ENCODE measurements around a stretch of chr20.

DNA sequence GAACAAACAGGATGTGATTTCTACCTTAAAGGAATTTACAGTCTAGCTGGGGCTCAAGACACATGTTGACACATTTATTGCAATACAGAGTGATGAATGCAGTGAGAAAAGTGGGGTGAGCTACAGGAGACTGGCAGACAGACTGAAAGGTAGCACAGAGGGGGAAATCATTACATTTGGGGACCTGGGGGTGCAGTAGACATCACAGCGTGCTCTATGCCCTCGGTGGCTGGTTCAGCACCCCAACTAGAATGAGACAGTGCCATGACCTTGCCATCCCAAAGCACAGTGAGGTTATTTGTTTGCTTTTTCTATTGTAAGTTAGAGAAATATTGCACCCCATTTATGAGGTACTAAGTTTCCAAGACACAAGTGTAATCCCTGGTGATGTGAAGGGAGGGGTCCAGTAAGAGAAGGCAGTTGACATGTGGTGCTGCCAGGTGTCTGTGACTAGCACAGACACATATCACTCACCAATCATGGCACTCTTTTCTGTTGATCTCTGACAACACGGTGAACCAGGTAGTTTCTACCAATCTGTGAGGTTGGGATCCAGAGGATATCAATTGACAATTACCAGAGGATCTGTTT is 194.2 kb downstream of the SLC24A3 start:
- PRO-cap, 8 experiments, result no peak in any of the 8 experiments

GRCh38 chr20:19743169-19743920 is 14.7 kb upstream of the RIN2 start:
- PRO-cap, 8 experiments, result peak in 3 of 8 experiments; most common plus-strand start chr20:19743606 (in 2); most common minus-strand start chr20:19743435 (in 2)

DNA sequence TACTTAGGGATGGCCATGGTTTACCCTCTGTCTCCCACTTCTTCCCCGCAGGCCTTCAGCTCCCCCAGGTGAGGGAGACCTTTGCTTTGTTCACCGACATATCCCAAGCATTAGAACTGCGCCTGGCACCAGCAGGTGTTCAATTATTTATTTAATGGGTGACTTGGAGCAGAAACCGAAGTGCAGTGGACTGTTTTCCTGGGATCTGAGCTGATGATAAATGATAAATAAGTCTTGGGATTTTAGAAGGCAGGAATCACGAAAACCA is 1.2 kb upstream of the RIN2 start:
- PRO-cap, 8 experiments, result no peak in any of the 8 experiments

- PRO-cap, 8 experiments, result no peak in any of the 8 experiments
Observed at GRCh38 chr20:19775771-19776096, 17.7 kb downstream of the RIN2 start.

DNA sequence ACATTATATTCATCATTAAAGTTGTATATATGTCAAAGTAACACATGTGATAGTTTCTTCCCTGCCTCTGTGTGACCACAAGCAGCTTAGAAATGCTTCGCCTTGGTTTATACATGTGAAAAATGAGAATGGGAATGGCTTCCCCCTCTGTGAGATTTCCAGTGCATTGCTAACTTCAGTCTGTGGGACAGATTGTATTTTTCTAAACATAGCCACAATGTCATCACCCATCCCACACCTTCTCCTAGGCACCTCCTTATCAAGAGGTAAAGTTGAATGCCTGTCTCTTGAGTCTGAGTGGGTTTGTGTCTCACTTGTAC is 27.8 kb downstream of the RIN2 start:
- PRO-cap, 8 experiments, result no peak in any of the 8 experiments

DNA sequence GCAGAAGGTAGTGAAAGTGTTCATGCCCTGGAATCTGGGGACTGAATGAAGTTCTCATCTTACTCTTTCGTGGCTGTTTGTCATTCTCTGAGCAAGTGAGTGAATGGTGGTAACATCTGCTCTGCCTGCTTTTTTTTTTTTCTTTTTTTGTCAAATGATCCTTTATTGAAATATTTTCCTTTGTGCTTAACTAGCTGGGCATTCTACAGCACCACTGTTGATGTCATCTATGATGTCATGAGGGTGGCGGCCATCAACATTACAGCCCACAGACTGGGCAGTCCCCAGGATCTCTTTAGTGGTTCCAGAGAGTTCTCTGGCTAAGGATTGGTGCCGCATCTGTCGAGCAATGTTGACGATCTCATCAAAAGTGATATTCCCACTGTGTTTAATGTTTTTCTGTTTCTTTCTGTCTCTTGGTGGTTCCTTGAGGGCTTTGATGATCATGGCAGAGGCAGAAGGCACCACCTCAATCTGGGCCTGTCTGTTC is 65.2 kb downstream of the RIN2 start:
- PRO-cap, 8 experiments, result no peak in any of the 8 experiments

DNA sequence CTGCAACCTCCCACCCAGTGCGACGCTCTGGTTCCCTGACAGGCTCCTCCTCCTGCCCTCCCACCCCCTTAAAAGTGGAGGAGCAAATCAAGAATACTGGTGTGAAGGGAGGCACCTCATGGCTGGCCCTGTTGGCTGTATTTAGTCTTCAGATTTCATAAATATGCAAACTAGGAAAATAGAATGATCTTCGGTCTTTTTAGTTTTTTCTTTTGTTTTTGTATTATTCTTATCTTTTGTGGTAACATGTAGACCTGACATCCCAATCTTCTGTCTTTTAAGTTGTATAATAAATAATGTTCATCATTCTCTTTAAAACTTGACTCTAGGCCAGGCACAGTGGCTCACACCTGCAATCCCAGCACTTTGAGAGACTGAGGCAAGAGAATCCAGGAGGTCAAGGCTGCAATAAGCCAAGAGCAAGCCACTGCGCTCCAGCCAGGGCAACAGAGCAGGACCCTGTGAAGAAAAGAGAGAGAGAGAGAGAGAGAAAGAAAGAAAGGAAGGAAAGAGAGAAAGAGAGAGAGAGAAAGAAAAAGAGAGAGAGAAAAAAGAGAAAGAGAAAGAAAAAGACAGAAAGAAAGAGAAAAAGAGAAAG is 76.5 kb downstream of the RIN2 start:
- PRO-cap, 8 experiments, result no peak in any of the 8 experiments

DNA sequence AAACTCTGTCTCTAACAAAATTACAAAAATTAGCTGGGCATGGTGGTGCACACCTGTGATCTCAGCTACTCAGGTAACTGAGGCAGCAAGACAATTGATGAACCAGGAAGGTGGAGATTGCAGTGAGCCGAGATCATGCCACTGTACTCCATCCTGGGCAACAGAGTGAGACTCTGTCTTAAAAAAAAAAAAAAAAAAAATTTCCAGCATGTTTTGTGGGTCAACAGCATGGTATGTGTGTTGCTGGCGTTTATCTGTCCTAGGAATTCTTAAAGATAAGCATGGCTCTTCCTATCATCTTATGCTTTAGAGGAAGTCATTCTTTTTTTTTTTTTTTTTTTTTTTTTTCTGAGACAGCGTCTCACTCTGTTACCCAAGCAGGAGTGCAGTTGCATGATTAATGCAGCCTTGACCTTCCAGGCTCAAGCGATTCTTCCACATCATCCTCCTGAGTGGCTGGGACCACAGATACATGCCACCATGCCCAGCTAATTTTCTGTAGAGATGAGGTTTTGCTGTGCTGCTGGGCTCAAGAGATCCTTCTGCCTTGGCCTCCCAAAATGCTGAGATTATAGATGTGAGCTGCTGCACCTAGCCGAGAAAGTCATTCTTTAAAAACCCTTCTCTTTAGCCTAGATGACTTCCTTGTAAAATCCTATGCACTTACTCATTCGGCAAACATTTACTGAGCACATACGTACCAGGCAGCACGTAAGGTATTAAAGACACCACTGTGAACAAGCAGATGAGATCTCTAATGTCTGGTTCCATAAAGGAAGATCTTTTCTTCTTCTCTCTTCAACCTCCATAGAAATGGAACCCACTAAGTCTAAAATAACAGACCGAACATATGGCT is 122.2 kb downstream of the RIN2 start:
- PRO-cap, 8 experiments, result no peak in any of the 8 experiments

GRCh38 chr20:20076018-20076646 is 23.8 kb downstream of the CFAP61 start:
- PRO-cap, 8 experiments, result no peak in any of the 8 experiments

DNA sequence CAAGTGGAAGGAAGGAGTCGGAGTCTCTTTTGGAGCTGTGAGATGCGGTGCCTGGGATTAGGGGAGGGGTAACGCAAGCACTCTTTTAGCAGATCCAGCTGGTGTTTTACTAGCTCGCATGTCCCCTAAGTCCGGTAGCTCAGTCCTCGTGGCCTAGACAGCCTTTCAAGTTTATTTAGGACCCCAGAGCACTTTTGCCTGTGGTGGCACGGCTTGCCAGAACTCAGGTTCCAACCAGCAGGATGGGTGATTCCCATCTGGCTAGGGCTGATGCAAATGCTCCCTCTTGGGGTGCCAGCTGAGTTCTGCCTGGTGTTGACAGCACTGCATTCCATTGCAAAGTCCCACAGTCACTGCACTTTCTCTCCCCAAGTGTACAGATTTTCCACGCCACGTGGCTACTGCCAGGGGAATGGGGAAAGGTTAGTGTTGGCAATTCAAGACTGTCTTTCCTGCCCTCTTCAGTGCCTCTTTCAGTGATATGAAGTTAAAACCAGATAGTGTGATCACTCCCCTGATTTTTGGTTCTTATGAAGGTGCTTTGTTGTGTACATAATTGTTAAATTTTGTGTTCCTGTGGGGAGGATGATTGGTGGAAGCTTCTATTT is 85.9 kb downstream of the CFAP61 start:
- PRO-cap, 8 experiments, result no peak in any of the 8 experiments

DNA sequence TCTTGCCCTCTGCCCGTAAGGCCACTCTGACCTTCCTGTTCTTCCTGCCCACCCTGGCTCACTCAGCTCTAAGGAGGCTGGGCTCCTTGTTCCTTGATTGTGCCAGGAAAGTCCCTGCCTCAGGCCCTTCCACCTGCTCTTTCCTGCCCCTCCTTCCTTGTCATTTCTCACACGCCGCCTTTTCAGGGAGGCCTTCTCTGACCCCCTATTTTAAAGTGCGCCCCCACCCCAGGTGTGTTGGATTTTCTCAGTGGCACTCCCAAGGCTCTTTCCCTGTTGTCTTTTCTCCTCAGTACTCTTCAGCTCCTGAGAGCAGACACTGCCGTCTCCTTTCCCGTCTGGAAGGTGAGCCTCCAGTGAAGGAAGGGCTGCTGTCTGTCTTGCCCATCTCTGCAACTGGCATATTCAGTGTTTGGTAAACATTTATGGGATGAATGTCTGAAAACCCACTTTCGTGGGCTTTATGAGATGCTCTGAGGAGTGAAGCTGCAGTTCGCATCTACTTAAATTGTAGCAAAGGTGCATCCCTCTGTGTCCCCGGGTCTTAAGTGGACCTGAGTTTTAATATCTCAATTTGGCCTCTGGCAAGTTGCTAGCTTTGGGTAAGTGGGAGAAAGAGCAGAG is 35.1 kb downstream of the INSM1 start:
- PRO-cap, 8 experiments, result no peak in any of the 8 experiments

DNA sequence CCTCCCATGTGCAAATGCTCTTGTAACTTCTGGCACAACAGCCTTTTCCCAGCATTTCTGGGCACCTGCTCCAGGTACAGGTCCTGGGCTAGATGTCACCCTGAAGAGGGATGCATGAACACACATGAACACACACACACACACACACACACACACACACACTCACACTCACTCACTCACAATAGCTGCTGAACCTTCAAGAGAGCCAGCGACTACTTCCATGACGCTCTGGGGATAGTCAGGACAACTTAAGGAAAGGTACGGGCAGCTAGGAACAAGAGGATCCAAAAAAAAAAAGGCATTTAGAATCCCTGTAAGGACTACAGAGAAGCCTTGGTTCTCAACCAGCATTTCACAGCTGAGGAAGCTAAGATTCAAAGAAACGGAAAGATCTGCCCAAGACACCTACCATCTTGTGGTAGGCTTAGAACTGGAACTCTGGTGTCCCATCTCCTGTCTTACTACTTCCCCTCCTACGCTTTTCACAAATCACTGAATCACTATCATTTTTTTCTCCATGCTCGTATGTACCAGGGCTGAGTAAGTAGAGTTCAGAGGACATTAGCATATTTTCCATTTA is 122.9 kb downstream of the INSM1 start:
- PRO-cap, 8 experiments, result no peak in any of the 8 experiments

DNA sequence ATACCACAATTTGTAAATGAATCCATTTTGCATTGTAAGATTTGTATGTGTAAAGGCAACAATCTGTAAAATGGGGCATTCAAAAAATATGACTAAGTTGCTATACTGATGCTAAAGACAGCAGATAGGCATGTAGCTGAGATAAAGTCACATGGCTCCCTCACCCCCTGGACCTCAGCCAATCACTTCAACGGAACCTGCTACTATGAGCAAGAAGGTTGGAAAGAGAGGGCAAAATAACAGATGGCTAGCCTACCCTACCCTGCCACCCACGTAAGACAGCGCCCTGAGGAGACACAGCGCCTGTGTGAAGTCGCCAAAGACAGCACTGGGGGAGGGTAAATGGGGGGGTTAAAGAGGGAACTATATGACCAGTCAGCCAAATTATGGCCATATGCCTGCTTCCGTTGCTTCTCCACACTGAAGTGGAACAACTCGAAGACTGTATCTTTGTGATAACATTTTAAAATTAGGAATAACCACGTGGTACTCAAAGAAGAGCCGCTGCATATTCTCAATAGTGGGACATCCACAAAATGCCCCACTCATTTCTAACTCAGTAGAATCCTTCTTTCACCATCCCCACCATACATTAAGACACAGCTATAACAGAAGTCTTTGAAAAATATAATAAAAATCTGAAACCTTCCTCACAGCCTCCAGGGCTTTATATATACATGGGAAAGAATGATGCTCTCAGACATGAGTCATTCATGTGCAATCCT is 163.1 kb downstream of the RALGAPA2 start:
- PRO-cap, 8 experiments, result no peak in any of the 8 experiments

- PRO-cap, 8 experiments, result no peak in any of the 8 experiments
Observed at GRCh38 chr20:20710590-20711379, 1.7 kb downstream of the RALGAPA2 start.

GRCh38 chr20:21100187-21100624 is 25.7 kb upstream of the KIZ start:
- PRO-cap, 8 experiments, result peak in 6 of 8 experiments; most common plus-strand start chr20:21100442 (in 3); most common minus-strand start chr20:21100430 (in 5)

- PRO-cap, 8 experiments, result no peak in any of the 8 experiments
Observed at GRCh38 chr20:21191704-21192246, 65.9 kb downstream of the KIZ start.

DNA sequence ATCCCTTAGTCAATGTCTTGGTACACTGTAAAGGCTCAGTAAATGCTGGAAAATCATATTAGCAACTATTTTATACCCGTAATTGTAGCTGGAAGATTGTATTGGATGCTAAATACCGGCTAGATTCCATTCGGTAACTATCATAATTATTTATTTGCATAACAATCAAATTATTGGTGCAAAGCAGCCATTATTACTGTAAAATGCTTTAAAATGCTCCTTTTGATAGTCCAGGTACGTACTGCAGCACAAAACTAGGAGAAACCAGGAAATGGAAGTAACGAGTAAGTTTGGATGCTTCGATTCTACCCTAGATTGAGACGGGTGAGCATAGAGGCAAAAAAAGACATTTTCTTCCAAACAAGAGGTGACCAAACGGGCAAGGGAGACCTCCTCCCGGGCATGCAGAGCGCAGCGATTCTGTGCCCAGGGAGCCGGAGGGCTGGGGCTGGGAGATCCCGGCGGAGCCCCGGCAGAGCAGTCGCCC is 486 bp upstream of the XRN2 start:
- PRO-cap, 8 experiments, result peak in 2 of 8 experiments; most common plus-strand start position 453 of the sequence (in 2); most common minus-strand start position 416 of the sequence (in 1)

GRCh38 chr20:21326252-21326895 is 23.2 kb downstream of the XRN2 start:
- PRO-cap, 8 experiments, result no peak in any of the 8 experiments

DNA sequence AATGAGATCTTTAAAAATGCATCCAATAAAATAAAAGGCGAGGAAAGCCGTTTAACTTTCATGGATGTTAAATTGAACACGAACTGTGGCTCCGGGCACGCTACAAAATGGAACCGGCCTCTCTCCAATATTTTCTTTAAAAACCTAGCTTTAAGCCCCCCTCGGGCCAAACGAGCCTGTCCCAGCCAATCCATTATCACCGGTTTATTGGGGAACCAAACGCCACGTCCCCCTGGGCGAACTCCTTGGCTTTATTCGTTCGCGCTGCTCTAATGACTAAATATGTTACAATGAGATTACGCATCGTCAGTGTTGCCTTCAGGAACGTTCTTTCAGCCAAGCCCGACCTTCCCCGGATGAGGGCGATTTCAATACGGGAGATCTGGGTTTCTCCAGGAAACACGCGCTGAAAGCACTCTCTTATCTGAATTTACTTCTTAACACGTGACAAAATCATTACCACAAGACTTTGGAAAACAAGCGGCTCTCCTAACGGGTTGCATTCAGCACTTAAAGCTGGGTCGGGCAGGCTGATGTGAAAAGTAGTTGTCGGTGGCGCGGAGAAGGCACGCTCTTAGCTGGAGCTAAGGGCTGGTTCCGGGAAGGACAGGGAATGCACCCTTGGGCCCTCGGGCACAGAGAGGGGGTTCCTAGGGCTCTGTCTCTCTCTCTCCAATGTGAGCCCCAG is 6.8 kb upstream of the NKX2-2 start:
- PRO-cap, 8 experiments, result no peak in any of the 8 experiments

GRCh38 chr20:21522238-21523080 is 8.6 kb upstream of the NKX2-2 start:
- PRO-cap, 8 experiments, result no peak in any of the 8 experiments